H4 (cell line): ENCODE measurements around a stretch of chr10.

- RAMPAGE, long total RNA = no peak
Observed at GRCh38 chr10:18187690-18188084, 47.5 kb downstream of the CACNB2 start.

DNA sequence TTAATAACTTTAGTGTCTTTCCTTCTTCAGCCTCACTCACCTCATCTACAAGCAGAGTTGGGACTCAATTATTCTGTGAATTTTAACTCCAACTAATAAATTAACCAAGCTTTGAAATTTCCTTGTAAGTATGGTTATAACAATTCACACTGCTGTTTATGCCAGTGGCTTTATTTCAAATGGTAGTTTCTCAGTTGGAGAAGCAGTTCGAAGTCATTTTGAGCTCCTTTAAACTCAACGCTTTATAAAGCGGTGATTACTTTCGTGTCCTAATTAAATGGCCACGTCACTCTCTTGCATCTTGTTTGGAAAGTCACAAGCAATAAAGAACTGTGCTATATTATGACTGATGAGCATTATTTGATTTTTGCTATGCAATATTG, 251.5 kb downstream of the NSUN6 start:
- RAMPAGE, long total RNA = no peak

- RAMPAGE, long total RNA = no peak
Observed at GRCh38 chr10:18520242-18520897, 131.0 kb downstream of the NSUN6 start.

DNA sequence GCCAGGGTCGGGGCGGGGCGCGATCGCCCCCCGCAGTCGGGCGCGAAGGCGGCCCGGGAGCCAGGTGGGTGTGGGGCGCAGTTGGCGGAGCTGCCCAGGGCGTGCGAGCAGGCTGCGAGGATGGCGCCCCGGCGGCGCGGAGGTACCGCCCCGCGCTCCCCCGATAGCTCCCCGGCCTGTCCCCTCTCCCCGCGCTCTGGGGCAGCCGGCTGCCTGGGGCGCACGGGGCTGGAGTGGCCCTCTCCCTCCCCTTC, 552 bp upstream of the PLXDC2 start:
- RAMPAGE, long total RNA = no peak

DNA sequence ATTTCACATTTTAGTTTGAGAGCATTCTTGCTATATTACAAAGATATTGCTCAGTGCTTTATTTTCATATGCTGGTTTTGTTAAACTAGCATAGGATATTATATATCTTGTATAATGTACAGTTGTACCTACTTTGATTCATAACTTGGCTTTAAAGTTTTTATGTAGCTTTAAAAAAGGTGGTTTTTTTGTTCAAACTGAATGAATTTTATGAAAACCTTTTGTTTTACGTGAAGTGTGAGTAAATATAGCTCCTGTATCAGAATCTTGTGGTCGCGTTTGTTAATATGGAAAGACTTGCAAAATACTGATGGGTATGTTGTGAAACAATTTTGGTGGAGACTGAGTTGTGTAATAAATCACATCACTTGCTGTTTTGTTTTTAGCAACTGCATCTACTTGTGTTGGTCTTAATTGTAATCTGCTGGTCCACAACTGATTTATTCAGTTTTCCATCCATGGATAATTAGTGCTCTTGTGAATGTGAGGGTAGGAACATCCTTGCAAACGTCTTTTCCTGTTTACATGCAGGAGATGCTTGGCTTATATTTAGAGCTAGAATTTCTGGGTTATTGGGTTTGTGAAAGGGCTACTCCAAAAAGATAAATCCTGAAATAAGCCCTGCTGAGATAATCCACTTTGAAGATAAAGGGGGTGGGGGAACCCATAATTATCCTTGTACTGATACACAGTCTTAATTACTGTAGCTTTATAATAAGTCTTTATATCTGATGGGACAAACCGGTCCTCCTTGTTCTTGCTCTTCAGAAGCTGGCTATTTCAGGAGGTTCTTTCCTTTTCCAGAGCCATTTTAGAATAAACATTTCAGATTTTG, 10.6 kb downstream of the PLXDC2 start:
- RAMPAGE, long total RNA = no peak

GRCh38 chr10:19868895-19869389, 52.7 kb downstream of the PLXDC2 start:
- RAMPAGE, long total RNA = no peak

GRCh38 chr10:20096105-20096666, 280.0 kb downstream of the PLXDC2 start:
- RAMPAGE, long total RNA = no peak

DNA sequence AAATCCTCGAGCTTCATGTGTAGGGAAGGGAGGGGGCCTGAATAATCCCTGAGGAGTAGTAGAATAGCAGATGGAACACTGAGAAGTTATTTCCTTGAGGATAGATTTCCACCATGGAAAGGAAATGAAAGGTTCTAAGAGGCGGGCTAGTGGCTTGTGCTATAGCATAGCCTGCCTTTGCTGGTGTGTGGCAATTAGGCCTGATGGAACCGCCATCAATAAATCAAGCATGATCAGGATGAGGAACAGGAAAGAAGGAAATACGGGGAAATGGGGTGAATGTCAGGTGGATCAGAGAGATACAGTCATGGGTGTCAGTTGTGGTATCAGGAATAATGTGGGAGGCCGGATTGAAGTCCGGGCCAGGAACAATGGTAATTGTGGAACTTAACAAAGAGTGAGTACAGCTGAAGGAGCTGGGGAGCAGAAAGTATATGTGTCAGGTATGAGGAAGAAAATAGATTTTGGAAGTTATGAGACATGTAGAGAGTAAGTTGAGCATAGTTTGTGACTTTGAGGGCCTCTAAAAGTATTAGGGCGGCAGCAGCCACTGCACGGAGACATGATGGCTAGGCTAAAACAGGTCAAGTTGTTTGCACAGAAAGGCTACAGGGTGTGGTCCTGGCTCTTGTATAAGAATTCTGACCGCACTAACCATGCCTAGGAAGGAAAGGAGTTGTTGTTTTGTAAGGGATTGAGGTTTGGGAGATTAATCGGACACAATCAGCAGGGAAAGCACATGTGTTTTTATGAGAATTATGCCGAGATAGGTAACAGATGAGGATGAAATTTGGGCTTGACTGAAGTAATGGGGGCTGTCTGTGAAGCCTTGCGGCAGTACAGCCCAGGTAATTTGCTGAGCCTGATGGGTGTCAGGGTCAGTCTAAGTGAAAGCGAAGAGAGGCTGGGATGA, 304.7 kb downstream of the PLXDC2 start:
- RAMPAGE, long total RNA = no peak

DNA sequence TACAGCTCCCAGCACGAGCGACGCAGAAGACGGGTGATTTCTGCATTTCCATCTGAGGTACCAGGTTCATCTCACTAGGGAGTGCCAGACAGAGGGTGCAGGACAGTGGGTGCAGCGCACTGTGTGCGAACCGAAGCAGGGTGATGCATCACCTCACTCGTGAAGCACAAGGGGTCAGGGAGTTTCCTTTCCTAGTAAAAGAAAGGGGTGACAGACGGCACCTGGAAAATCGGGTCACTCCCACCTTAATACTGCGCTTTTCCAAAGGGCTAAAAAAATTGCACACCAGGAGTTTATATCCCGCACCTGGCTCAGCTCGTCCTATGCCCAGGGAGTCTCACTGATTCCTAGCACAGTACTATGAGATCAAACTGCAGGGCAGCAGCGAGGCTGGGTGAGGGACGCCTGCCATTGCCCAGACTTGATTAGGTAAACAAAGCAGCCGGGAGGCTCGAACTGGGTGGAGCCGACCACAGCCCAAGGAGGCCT, 341.6 kb downstream of the NEBL start:
- RAMPAGE, long total RNA = no peak

- RAMPAGE, long total RNA = no peak
Observed at GRCh38 chr10:20624732-20625021, 272.4 kb downstream of the NEBL start.

GRCh38 chr10:20840629-20841061, 56.5 kb downstream of the NEBL start:
- RAMPAGE, long total RNA = no peak

DNA sequence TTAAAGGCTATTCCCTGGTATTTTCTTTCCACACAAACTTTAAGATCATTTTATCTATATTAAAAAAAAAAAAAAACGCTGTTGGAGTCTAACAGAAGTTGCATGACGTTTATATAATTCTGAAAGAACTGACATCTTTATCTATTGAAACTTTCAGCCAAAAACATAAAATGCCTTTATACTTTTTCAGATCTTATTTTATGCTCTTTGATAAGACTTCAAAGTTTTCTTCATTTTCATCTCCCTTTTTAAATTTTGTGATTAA, 29.2 kb downstream of the NEBL start:
- RAMPAGE, long total RNA = no peak

GRCh38 chr10:20988129-20989017, 91.3 kb upstream of the NEBL start:
- RAMPAGE, long total RNA = no peak

DNA sequence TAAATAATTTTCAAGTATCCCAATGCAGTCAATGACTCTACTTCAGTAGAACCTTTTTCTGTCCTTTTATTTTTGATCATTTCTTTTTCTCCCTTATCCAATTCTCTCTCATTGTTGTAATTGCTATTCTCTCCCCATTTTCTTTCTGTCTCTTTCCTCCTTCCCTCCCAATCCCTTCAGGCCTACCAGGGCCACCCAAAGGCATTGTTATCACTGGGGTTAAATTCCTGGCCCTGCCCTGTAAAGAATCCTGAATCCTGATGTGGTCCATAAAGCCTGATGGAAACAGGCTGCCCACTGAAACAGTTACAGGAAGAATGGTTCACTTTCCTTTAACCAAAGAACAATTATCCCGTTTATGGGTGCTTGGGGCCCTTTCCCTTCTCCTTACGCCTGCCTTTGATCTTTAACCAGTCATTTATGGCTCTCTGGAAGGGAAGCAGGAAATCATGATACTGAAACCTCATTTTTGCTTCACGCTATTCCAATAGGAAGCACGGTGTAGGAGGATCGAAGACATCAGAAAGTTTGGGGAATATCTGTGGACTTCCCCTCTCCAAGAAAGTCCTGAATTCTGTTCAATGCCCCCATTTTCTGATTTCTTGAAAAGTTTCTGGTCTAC, 273.1 kb upstream of the NEBL start:
- RAMPAGE, long total RNA = no peak

GRCh38 chr10:21172017-21172784, 275.1 kb upstream of the NEBL start:
- RAMPAGE, long total RNA = no peak

GRCh38 chr10:21495257-21496266, 29.9 kb downstream of the SKIDA1 start:
- RAMPAGE, long total RNA = no peak

GRCh38 chr10:21497128-21497640, 28.3 kb downstream of the SKIDA1 start:
- RAMPAGE, long total RNA = no peak

GRCh38 chr10:21517587-21518030, 7.9 kb downstream of the SKIDA1 start:
- RAMPAGE, long total RNA = no peak

- RAMPAGE, long total RNA = no peak
Observed at GRCh38 chr10:21526950-21527714, 1.6 kb upstream of the SKIDA1 start.

GRCh38 chr10:21653658-21654649, 119.9 kb downstream of the MLLT10 start:
- RAMPAGE, long total RNA = no peak